Testis (tissue), 5 donors: ENCODE measurements around a stretch of chr6.

GRCh38 chr6:42782539-42783279 lies 857 bp downstream of the BICRAL start:
- PRO-cap, 3 experiments, result peak in 3 of 3 experiments; most common plus-strand start chr6:42783052 (in 3); most common minus-strand start chr6:42782837 (in 3)
- RAMPAGE, long total RNA, 2 experiments, result no peak in any of the 2 experiments
- RRBS, result 2% methylated on average over 14 of the region's 77 CpGs

DNA sequence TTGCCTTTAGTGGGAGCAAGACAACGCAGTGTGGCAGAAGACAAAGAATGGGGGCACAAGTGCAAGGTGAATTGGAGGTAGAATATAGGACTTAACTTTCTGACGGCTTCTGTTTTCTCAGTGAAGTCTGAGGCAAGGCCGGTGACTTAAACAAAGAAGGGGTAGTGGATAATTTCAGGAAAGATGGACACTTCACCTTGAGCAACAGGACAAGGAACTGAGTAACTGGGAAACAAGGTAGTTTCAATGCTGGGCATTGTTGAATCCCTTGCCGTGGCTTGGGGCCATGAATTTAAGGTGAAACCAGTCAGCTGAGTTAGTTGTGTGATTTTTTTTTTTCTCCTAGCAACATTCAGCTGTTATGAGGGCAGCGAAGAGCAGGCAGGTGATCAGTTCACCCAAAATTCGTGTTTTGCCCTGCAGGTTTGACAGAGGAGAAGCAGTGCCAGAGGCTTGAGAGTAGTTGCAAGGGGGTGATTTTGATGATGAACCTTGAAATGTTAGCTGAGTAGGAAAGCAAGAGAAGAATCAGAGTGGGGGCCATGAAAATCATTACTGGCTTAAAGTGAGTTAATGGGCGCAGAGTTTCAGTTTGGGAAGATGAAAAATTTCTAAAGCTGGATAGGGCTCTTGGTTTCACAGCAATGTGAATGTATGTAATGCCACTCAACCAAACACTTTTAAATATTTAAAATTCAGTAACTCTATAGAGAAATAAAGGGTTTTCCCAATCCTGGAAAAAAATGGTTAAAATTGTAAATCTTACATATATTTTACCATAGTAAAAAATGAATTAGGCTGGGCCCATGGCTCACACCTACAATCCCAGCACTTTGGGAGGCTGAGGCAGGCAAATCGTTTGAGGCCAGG lies 6.9 kb downstream of the BICRAL start:
- PRO-cap, 3 experiments, result no peak in any of the 3 experiments
- RAMPAGE, long total RNA, 2 experiments, result no peak in any of the 2 experiments
- RRBS, result no CpG with 5 or more reads among the region's 8 CpGs

- PRO-cap, 3 experiments, result no peak in any of the 3 experiments
- RAMPAGE, long total RNA, 2 experiments, result no peak in any of the 2 experiments
- RRBS, result no CpG with 5 or more reads among the region's 13 CpGs
These were observed 13.3 kb downstream of the CNPY3 start for GRCh38 chr6:42942344-42943240.

GRCh38 chr6:43172081-43172908 lies 1.2 kb downstream of the SRF start:
- PRO-cap, 3 experiments, result peak in 3 of 3 experiments; most common plus-strand start chr6:43172390 (in 3); most common minus-strand start chr6:43172291 (in 2)
- RAMPAGE, long total RNA, 2 experiments, result no peak in any of the 2 experiments
- RRBS, result 1% methylated on average over 22 of the region's 47 CpGs

DNA sequence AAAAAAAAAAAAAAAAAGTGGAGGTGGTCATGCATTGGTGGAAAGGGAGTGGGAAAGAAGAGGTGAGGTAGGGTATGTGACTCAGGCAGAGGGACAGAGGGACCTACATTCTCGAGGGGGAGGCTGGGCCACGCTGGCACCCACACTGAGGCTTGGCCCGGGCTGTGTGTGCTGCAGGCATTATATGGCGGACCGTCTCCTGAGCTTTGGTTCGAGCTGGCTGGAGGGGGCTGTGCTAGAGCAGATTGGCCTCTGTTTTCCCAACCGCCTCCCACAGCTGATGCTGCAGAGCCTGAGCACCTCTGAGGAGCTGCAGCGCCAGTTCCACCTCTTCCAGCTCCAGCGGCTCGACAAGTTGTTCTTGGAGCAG lies 23.5 kb downstream of the DNPH1 start:
- PRO-cap, 3 experiments, result no peak in any of the 3 experiments
- RAMPAGE, long total RNA, 2 experiments, result no peak in any of the 2 experiments
- RRBS, result no CpG with 5 or more reads among the region's 10 CpGs

DNA sequence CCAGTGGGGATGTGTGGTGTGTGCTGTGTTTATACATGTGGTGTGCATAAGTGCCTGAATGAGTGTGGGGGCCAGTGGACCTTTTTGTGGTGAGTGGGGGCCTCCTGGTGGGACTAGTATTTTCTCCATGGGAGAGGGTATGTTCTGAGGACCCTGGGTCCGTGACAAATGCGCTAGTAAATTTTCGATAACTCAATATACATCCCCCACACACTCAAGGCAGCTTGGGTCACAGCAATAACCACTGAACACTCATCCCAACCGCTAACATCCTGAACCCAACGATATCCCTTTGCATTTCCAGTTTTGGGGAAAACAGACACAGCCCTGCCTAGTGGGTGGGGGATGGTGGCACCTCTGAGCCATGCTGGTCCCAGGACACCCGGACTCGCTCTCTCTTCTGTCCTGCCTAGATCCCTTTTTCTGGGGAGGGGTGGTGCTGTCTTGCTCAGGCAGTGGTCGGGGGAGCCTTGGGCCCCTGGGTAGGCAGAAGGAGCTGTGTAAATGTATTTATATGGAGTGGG lies 24.0 kb upstream of the SLC22A7 start:
- PRO-cap, 3 experiments, result no peak in any of the 3 experiments
- RAMPAGE, long total RNA, 2 experiments, result no peak in any of the 2 experiments
- RRBS, result no CpG with 5 or more reads among the region's 8 CpGs

GRCh38 chr6:43275004-43276053 lies 22.7 kb upstream of the SLC22A7 start:
- PRO-cap, 3 experiments, result no peak in any of the 3 experiments
- RAMPAGE, long total RNA, 2 experiments, result start-site peak on the plus strand in 1 of 2 experiments, at chr6:43275931-43275972 at its widest, 5 reads per replicate
- RRBS, result 3% methylated on average over 12 of the region's 83 CpGs

DNA sequence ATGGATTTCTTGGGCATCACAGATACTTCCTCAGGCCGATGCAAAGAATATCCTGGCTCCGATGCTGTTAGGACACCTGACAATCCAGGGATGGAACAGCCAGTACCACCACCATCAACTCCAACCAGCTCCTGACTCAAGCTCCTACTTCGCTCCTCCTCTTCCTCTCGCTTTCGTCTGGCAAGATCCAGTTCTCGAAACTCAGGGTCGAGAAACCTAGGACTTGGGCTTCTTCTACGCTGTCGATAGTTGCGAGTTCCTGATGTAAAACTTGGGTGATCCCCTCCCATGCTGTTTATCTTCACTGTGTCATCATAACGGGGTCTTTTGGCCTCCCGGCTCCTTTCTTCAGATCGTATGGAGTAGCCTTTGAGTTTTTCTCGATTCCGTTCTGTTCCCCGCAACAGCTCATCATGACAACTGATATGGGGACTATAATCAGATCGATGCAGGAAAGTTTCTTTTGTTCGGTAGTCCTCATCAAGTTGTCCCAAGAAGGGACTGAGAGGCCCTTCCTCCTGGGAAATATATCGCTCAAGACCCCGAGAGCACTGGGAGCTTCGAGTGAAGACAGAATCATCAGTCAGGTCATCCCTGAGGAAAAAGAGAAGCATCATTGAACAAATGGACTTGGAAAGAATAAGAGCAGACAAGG lies 12.1 kb downstream of the ZNF318 start:
- PRO-cap, 3 experiments, result peak in 1 of 3 experiments; most common minus-strand start position 175 of the sequence (in 1)
- RAMPAGE, long total RNA, 2 experiments, result no peak in any of the 2 experiments
- RRBS, result no CpG with 5 or more reads among the region's 21 CpGs

- PRO-cap, 3 experiments, result no peak in any of the 3 experiments
- RAMPAGE, long total RNA, 2 experiments, result no peak in any of the 2 experiments
- RRBS, result no CpG with 5 or more reads among the region's 10 CpGs
These were observed 8.5 kb downstream of the ABCC10 start for GRCh38 chr6:43435542-43436561.

GRCh38 chr6:43454554-43454859 lies 841 bp downstream of the DLK2 start:
- PRO-cap, 3 experiments, result peak in 1 of 3 experiments; most common plus-strand start chr6:43454716 (in 1)
- RAMPAGE, long total RNA, 2 experiments, result no peak in any of the 2 experiments
- RRBS, result 2% methylated on average over 14 of the region's 26 CpGs

- PRO-cap, 3 experiments, result no peak in any of the 3 experiments
- RAMPAGE, long total RNA, 2 experiments, result no peak in any of the 2 experiments
- RRBS, result no CpG with 5 or more reads among the region's 15 CpGs
These were observed 20.2 kb downstream of the MRPS18A start for GRCh38 chr6:43667083-43668032.

- PRO-cap, 3 experiments, result peak in 2 of 3 experiments; most common plus-strand start chr6:43678253 (in 2); most common minus-strand start chr6:43678116 (in 2)
- RAMPAGE, long total RNA, 2 experiments, result no peak in any of the 2 experiments
- RRBS, result no CpG with 5 or more reads among the region's 11 CpGs
These were observed 9.8 kb downstream of the MRPS18A start for GRCh38 chr6:43677667-43678341.

GRCh38 chr6:43705895-43706608 lies 18.5 kb upstream of the MRPS18A start:
- PRO-cap, 3 experiments, result no peak in any of the 3 experiments
- RAMPAGE, long total RNA, 2 experiments, result no peak in any of the 2 experiments
- RRBS, result no CpG with 5 or more reads among the region's 5 CpGs

DNA sequence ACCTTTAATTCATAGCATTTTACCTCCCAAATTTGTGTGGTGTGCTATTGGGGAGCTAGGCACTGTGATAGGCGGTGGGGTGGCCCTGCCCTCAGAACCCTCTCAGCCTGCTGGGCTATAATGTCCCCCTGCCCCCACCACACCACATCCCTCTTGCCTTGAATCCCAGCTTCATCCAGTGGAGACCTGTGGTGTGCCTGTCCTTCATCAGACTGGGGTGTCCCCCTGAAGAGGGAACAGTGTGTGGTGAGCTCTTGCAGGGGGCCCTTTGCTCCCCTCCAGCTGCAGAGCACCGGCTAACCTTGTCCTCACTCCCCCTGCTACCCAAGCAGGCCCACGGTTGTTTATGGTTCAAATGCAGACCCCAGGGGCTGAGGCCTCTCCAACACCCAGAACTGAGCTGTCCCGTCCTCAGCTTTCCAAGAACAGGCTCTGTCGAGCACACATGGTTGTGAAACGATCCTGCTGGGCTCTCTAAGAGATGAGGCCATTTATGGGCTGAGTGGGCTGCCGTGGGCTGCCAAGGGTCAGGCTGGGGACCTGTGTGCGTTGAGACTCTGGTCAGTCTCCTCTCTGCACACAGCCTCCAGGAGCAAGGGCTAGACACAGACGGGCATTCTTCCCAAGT lies 26.9 kb upstream of the VEGFA start:
- PRO-cap, 3 experiments, result no peak in any of the 3 experiments
- RAMPAGE, long total RNA, 2 experiments, result no peak in any of the 2 experiments
- RRBS, result no CpG with 5 or more reads among the region's 9 CpGs

- PRO-cap, 3 experiments, result no peak in any of the 3 experiments
- RAMPAGE, long total RNA, 2 experiments, result no peak in any of the 2 experiments
- RRBS, result no CpG with 5 or more reads among the region's 4 CpGs
These were observed 1.9 kb upstream of the VEGFA start for GRCh38 chr6:43768104-43768545.

- PRO-cap, 3 experiments, result no peak in any of the 3 experiments
- RAMPAGE, long total RNA, 2 experiments, result no peak in any of the 2 experiments
- RRBS, result no CpG with 5 or more reads among the region's 7 CpGs
These were observed 892 bp upstream of the VEGFA start for GRCh38 chr6:43769067-43769571.

- PRO-cap, 3 experiments, result peak in 2 of 3 experiments; most common minus-strand start chr6:43772424 (in 2)
- RAMPAGE, long total RNA, 2 experiments, result no peak in any of the 2 experiments
- RRBS, result no CpG with 5 or more reads among the region's 20 CpGs
These were observed 2.5 kb downstream of the VEGFA start for GRCh38 chr6:43772215-43773238.

DNA sequence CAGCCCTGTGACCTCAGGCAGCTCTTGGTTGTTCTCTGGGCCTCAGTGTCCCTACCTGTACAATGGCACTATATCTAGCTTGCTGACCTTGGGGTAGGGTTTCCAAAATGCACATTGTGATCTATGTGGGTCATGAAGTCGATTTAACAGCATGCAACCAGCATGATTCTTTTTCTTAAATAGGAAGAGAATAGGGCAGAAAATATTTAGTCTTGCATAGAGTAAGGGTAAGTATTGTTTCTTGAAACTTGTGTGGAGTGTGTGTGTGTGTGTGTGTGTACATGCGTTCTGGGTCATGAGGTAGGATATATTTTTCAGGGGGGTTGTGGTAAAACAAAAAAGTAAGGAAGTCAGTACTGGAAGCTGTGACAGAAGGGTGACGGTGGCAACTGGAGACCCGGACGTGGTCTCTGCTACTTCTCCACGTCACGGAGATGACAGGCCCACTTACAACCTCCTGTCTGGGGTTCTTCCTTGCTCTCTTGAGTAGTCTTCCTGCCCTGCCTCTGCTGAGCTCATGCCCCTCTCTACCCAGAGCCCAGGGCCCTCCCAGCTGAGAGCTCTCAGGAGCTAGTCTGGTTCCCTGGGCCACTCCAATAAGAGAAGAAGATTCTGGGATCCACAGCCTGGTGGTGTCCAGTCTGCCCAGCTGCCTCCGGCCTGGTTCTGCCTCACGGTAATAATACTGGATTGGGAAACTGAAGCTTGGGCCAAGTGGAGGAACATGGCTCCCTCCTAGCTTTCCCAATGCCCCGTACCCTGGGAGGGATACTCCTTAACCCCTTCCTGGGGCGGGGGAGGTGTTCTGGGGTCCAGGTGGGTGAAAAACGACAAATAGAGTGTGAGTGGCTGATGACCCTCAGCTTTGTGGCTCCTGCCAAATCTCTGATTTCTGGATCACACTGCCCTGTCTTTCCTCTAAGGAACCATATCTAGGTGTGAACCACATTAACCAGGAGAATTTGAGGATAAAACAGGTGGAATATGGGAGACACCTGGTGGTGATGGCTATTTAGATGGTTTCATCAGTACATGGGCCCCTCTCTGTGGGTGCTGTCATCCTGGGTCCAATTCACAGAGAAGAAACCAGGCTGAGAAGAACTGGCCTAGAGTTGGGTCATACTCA lies 27.0 kb downstream of the VEGFA start:
- PRO-cap, 3 experiments, result no peak in any of the 3 experiments
- RAMPAGE, long total RNA, 2 experiments, result no peak in any of the 2 experiments
- RRBS, result no CpG with 5 or more reads among the region's 12 CpGs

DNA sequence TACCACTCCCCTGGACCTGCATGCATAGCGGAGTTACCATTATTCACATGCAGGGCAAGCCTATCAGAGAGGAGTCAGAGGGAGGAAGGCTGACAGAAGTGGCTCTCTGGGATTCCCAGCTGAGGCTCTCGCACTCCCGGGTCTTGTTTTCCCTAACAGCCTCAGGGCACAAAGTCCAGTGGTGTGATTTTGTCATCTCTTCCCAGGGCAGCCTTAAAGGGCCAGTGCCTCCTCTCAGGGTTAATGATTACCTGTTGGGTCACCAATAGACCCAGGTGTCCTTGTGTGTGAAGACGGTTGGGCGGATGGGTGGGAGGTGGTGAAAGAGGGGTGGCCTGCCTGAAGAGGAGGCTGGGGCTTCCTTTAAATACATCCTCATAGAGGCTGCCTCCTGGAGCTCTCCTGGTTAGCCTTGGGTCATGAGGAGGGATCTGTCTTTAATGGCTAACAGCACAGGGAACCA lies 36.4 kb downstream of the VEGFA start:
- PRO-cap, 3 experiments, result no peak in any of the 3 experiments
- RAMPAGE, long total RNA, 2 experiments, result no peak in any of the 2 experiments
- RRBS, result no CpG with 5 or more reads among the region's 5 CpGs

DNA sequence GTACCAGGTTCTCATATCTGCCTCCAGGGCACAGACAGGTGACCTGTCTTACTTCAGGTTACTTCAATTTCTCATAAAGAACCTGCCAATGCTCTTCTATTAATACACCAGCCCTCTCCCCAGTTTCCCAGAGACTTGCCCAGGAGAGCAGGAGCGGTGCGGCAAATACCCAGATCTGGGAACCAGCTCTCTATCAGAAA lies 102.0 kb downstream of the VEGFA start:
- PRO-cap, 3 experiments, result no peak in any of the 3 experiments
- RAMPAGE, long total RNA, 2 experiments, result no peak in any of the 2 experiments
- RRBS, result no CpG with 5 or more reads among the region's 2 CpGs